GM12891 (cell line): ENCODE measurements around the genes ZNFX1 and SPATA2.

- RRBS = no CpG with 5 or more reads among the region's 10 CpGs
Measured at GRCh38 chr20:48975863-48976316, 54.4 kb downstream of the ARFGEF2 start.

DNA sequence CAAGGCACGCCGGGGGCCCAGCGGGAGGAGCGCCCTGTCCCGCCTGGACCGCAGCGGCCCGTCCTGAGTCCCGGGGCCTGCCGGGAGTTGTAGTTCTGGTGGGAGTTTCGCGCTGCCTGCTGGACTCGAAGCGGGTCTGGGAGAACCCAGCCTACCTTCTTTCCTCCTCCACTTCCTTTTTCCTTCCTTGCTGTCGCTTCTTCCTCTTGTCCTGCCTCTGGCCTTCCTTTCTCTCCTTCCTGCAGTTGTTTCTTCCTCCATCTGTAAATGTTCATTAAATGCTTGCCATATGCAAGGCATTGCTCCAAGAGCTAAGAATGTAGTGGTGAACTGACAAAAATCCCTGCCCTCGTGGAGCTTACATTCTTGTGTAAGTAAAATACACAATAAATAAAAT, 355 bp upstream of the STAU1 start:
- RRBS = 2% methylated on average over 9 of the region's 16 CpGs

GRCh38 chr20:49236063-49236563, 16.9 kb downstream of the DDX27 start:
- RRBS = no CpG with 5 or more reads among the region's 13 CpGs

DNA sequence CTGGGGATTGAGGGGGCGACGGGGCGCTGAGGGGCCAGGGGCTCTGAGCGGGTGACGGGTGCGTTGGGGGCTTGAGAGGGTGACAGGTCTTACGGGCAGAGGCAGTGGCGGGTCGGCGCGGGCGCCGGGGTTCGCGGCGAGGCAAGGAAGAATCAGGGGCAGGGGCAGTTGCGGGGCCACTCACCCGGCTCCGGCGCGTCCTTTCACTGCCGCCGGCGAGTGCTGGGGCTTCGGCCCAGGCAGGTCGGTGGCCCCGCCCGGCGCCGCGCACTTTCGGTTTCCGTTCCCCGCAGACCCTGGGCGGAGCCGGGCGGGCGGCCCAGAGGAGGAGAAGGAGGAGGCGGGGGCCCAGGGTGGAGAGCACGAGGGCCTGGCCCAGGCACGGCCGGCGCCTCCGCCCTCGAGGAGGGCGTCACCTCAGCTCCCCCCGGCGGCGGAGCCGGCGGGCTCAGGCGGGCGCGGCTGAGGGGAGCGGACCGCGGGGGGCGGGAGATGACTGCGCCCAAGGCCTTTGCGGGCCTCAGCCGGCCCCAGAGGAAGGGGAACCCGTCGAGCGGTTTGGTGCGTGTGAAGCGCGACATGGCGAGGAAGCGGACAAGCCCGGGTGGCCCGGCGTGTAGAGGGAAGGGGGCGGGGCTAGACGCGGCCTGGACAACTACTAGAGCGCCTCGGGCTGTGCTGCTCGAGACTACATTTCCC, at the start of gene ZNFX1:
Gene ZNFX1 (minus strand): TSS at position 221 of the 699 bp plus-strand sequence.
- RRBS = 1% methylated on average over 48 of the region's 78 CpGs

GRCh38 chr20:49420260-49420769, 62.2 kb downstream of the KCNB1 start:
- RRBS = no CpG with 5 or more reads among the region's 1 CpG

DNA sequence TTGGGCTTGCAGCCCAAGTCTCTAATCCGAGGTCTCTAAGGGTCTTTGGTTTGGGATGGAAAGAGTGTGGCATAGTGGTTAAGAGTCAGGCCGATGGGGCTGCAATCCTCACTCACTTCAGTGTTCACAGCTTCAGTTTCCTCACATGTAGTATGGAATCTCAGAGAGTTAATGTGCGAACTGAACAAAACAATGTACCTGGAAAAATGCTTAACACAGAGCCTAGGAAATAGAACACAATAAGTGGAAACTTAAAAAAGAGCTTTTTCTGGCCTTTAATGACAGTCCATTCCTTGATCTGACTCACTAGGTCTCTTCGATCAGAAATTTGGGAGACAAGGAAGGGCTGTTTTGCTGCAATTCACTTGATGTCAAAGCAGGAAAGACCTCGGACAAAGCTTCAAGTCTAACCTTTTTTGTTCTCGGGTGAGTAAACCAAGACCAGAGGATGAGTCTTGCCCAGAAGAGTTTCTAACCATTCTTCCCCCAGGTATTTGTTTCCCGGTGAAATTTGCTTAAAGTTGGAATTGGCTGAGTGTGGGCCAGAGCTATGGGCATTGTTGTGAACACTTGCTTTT, 56.0 kb downstream of the KCNB1 start:
- RRBS = no CpG with 5 or more reads among the region's 7 CpGs

DNA sequence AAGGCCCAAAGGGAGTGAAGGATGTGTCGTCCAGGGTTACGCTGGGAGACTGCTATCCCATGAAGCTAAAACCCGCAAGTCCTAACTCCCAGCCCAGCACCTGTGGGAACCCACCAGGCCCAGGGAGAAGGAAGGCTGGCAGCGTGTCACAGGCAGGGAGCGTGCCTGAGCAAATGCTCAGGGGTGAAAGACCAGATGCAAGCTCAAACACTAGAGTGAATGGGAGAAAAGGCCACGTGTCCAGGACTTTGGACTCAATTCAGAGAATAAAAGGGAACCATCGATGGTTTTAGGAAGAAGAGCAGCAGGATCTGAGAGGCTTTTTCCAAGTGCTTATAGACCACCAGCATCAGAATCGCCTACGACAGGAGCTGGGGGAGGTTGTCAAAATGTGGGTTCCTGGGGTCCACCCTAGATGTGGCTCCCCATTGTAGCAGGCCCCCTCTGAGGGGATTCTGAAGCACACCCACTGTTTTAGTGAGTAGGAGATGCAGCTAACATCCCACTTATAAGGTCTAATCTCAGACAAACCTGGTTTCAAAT, 16.1 kb upstream of the PTGIS start:
- RRBS = no CpG with 5 or more reads among the region's 9 CpGs

GRCh38 chr20:49658497-49658890, 55.2 kb downstream of the B4GALT5 start:
- RRBS = no CpG with 5 or more reads among the region's 2 CpGs

GRCh38 chr20:49660672-49661109, 53.0 kb downstream of the B4GALT5 start:
- RRBS = no CpG with 5 or more reads among the region's 7 CpGs

- RRBS = no CpG with 5 or more reads among the region's 2 CpGs
Measured at GRCh38 chr20:49671962-49672624, 41.6 kb downstream of the B4GALT5 start.

DNA sequence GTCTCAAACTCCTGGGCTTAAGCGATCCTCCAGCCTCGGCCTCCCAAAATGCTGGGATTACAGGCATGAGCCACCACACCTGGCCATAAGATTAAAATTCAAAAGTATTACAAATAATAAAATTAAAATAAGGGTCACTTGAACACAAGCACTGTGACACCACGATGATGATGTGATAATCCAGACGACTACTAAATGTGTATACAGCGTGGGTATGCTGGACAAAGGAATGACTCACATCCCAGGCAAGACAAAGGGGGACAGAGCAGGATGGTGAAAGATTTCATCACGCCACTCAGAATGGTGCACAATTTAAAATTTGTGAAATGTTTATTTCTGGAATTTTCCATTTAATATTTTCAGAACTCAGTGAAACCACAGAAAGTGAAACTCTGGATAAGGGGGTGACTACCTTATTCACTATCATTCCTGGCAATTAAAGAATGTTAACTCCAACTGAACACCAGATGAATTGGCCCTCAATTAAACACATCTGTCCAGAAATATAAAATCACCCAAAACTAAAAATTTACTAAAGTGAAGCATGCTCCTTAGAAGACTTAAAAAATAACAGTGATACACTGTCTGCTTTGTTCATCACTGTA, 13.1 kb downstream of the B4GALT5 start:
- RRBS = no CpG with 5 or more reads among the region's 6 CpGs

GRCh38 chr20:49813523-49814196, 1.0 kb downstream of the SLC9A8 start:
- RRBS = no CpG with 5 or more reads among the region's 6 CpGs

DNA sequence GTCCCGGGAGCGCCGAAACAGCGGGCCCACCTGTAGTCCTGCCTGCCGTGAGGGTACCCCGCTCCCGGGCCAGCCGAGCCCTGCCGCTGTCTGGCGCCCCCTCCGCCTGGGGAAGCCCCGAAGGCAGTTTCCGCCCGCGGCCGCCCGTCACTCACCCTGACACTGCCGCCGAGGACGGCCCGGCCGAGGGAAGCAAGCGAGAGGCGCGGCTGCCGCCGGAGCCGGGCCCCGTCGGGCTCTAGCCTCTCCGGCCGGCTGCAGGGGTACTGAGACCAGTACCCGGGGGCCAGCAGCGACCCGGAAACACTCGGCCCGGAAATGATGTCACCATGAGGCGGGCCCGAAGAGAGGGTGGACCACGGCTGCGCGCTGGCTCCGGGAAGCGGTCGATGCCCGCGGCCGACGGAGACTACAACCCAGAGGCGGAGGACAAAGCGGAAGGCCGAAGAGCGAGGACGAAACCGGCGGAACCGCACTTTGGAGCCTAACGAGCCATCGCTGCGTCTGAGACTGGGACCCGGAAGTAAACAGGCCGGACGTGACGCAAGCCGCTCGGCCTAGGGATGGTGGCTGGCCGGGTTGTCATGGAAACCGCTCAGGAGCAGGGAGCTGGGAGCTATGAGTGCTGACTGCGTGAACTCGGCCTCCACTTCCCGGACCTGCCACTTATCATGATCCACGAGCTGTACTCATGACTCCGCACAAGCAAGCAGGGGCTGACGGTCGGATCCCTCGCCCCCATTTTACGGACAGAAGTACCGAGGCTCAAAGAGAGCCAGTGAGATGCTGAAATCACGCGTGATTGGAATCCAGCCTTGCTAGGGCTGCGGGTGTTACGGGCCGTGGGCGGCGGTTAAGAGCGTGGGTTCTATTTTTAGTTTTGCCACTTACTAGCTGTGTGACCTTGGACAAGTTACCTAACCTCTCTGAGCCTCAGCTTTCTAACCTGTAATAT, at the start of gene SPATA2:
Gene SPATA2 (minus strand): TSS at position 305 of the 955 bp plus-strand sequence.
- RRBS = 2% methylated on average over 41 of the region's 86 CpGs

DNA sequence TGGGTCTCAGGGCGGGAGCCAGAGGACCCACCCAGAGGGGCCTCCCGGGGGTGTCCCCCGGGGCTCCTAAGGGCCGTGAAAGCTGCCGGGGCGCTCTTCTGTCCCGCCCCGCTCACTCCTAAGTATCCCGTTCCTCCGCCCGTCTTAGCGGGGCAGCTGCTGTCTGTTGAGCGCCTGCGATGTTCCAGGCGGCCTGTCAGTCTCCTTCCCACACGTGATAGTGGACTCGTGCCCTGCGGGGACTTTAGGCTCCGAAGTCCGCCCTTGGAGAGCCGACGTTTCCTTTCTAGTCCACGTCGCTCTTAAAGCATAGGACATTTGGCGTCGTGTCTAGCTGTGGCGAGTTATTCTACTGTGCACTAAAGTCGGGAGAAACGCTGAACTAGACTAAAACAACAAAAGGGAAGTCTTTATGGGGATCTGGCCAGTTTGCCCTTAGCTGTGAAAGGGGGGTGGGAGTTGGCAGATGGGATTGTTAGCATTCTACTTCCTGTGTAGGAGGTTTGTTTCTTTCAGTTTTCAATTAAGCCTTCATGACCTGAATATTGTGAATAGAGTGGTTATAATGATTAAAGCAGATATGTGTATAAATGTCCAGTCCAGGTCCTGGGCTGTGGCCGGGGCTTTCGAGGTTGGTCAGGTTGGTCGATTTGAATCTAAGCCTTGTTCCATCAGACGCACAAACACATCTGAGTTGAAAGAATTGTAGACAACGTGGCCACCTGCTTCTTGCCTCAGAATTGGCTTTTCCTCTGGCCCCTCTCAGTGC, 608 bp downstream of the RNF114 start:
- RRBS = 0% methylated on average over 2 of the region's 34 CpGs

- RRBS = no CpG with 5 or more reads among the region's 6 CpGs
Measured at GRCh38 chr20:49949319-49949680, 13.1 kb downstream of the RNF114 start.

GRCh38 chr20:50115822-50116421, 3.0 kb upstream of the UBE2V1 start:
- RRBS = no CpG with 5 or more reads among the region's 22 CpGs

DNA sequence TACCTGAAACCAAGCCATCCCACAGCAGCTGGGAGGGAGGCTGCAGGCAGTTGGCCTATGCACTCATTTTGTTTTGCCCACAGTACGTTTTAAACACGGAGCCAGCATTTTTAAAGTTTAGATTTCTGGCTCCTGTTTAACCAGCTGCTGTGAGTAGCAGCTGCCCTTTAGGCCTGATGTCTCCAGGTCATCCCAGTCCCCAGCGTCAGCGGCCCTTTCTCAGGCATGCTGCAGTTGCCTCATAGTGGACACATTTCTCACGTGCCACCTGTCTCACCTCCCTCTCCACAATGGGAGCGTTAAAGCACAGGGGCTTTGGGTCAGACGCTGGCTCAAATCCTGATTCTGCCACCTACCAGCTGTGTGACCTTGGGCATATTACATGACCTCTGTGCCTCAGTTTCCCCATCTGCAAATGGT, 8.1 kb upstream of the UBE2V1 start:
- RRBS = no CpG with 5 or more reads among the region's 7 CpGs

- RRBS = no CpG with 5 or more reads among the region's 2 CpGs
Measured at GRCh38 chr20:50152818-50153147, 740 bp downstream of the PEDS1 start.

DNA sequence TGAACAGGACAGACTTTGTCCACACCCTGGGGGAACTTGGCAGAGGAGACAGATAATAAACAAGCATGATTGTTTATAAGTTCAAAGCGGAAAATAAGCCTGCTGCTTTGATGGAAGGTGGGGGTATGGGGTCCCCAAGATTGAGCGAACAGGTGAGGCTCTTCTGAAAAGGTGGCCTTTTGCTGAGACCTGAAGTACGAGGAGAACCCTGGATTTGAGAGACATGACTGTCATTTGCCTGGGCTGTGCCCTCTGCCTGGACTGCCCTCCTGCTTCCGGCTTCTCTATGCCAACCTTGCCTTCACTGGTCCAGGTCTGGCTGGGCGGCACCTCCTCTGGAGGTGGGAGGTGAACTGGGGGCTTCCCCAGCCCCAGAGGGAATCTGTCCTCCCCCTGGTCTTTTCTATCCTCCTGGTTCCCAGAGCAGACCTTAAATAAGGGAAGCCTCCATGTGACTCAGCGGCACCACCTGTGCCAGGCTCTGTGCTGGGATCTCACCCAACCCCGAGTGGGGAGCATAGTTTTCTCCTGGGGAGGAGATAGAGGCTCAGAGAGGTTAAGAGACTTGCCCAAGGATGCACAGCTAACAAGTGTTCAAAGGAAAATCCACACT, 59.1 kb downstream of the CEBPB start:
- RRBS = no CpG with 5 or more reads among the region's 7 CpGs

GRCh38 chr20:50267910-50268349, 77.3 kb downstream of the CEBPB start:
- RRBS = no CpG with 5 or more reads among the region's 6 CpGs